ENCODE measurements around the gene MATN3.

DNA sequence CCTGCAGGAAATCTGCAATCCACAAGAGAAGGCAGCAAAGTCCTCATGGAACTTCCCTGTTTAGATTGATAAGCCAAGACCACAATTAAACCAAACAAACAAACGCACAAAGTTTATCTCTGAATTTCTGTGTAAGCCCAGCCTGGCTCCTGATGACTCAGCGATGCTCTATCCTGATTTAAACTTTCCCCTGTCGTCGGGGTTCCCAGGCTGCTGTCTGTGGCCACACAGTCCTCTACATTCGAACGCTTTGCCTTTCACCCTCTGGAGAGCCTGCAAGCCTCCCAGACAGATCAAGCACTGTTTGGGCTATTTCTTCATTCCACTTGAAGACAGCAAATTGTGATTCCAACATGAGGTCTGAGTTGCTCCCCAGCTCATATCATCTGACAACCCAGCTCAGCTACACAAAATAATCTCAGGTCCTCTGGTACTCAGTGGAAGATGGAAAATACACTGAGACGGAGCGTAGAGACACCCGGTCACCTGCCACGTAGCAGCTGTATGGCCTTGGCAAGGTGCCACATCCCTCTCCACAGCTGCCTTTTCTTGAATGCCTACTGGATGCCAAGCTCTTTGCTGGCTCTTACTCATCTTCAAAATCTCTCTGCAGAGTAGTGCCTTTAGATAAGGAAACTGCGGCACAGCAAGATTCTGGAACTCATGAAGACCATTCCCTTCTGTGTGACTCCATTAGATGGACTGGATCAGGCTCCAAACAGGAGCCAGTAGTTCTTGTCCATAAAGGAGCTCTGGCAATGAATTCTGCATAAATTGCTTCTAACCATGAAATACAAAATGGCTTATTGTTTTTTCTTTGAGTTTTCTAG lies 51.1 kb downstream of the CYRIA start:
- PRO-cap = no peak
- RAMPAGE, long total RNA = no peak

DNA sequence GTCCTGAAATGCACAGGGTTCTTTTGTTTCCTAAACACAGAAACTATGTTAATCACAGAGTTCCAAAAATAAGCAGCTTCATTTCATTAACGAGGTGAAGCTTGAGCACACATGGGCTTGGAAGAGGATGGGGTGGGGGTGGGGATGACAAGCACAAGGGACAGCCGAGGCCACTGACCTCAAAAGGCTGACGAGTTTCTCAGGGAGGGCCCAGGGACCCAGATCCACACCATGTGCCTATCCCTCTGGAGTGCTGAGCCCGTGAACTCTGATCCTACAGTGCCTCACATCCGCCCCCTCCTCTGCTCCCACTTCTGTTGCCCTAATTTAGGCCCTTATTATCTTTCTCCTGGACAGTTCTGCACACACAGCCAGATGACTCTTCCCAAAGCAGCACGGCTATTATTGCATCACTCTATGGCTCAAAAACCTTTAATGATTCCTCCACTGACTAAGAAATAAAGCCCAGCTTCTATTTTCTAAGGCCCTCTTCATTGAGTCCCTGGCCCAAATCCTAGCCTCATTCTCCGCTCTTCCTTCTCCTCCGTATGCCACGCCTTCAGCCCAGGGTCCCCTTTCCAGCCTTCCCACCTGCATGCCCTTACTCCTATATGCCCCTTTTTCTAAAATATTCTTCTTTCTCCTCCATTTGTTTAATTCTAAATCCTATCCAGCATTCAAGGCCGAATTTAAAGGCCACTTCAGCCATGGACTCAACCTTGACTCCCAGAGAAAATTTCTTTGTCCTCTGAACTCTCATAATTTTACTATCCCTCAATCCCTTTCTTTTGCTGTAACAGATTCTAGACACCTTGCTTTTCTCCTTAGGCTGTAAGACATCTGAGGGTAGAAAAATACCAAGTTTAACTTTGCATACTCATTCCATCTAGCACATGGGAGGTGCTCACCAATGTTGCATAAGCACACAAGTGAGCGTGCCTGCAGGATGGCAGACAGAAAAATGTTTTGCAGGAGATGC lies 24.6 kb downstream of the CYRIA start:
- PRO-cap = unidirectional peak, plus-strand start at position 364 of the sequence
- RAMPAGE, long total RNA = no peak

- PRO-cap = no peak
- RAMPAGE, long total RNA = no peak
Measured at GRCh38 chr2:16827953-16828431, 162.4 kb upstream of the CYRIA start.

DNA sequence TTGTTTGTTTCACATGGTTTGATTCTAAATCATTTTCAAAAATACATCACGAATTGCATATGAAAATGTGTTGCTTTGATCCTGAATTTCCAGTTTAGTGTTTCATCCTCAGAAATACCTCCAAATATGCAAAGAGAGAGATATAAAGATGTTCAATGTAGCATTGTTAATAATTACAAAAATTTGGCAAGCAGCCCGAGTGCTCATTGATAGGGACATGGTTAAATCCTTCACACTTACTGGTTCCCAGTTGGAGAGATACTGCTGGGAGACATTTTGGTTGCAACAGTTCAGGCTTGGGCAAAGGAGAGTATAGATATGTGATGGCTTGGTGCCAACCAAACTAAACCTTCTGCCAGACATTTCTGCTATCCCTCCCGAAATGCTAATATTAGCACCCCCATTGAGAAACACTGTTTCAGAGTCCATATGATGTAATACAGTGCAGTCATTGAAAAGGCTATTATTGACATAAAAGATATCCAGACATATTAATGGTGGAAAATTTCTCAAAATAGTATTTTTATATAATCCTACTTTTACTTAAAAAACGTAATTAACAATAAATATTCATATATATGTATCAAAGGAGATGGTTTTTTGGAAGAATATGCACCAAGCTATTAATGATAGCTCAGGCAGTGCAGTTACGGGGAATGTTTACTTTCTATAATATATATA lies 11.5 kb downstream of the GEN1 start:
- PRO-cap = no peak
- RAMPAGE, long total RNA = no peak

GRCh38 chr2:18480023-18480576 lies 80.4 kb downstream of the RDH14 start:
- PRO-cap = no peak
- RAMPAGE, long total RNA = no peak

GRCh38 chr2:18559677-18560551 lies 539 bp downstream of the RDH14 start:
- PRO-cap = unidirectional peak, plus-strand start at chr2:18559786
- RAMPAGE, long total RNA = no peak

DNA sequence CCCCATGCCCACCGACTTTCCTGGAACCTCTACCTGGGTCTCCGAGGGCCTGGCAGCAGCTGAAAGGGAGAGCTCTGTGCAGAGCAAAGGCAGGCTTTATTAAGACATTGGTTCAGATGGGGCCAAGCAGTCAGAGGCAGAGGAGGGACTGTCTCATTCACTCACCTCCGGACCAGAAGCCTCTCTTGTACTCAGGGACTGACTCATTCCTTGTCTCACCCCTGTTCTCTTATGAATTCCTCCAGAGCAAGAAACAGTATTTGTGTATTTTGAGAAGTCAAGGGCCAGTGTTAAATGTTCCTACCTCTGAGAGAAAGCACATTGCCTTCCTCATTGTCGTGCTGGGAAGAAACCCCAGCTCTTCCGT lies 201.9 kb upstream of the NT5C1B start:
- PRO-cap = no peak
- RAMPAGE, long total RNA = start-site peak on the plus strand centred at position 85 of the sequence, 100 bp wide, 7 reads

DNA sequence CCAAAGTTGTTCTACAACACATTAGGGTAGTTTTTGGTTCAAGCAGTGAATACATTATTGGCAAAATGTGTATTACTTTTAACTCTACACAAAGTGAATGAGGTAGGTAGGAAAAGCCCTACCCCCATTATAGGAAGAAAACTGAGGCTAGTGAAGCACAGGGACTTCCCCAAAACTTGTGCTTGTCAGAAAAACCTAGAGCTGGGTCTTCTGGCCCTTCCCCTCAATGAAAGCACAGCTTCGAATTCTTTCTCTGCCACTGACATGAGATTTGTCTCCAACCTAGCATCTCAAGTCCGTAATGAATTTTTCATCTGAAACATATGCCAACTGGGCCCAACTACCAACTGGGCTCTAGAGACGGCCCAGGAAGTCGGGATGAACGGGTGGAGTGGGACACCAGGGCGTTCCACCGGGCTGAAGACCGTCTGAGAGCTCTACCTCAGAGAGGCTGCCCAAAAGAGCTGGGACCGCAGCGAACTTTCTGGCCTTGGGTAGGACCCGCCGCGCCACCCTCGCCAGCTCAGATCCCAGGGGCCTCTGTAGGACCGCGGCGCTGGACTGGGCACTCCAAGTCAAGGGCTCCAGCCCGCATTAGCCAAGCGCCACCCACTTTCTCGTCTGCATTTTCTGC lies 11.1 kb downstream of the OSR1 start:
- PRO-cap = no peak
- RAMPAGE, long total RNA = no peak

- PRO-cap = no peak
- RAMPAGE, long total RNA = no peak
Measured at GRCh38 chr2:19355599-19356014, 2.8 kb downstream of the OSR1 start.

GRCh38 chr2:19362878-19363517 lies 4.6 kb upstream of the OSR1 start:
- PRO-cap = bidirectional peak, plus-strand start at chr2:19363102, minus-strand start at chr2:19363058
- RAMPAGE, long total RNA = no peak

- PRO-cap = unidirectional peak, plus-strand start at chr2:20012806
- RAMPAGE, long total RNA = no peak
Measured at GRCh38 chr2:20012242-20013163, at the start of gene MATN3. Gene MATN3, minus strand, starts transcription at chr2:20012668.

- PRO-cap = no peak
- RAMPAGE, long total RNA = no peak
Measured at GRCh38 chr2:20156653-20157510, 68.0 kb downstream of the SDC1 start.

- PRO-cap = no peak
- RAMPAGE, long total RNA = start-site peak on the plus strand at chr2:20182775-20182782, 12 reads
Measured at GRCh38 chr2:20182362-20183054, 42.4 kb downstream of the SDC1 start.

GRCh38 chr2:20201800-20201990 lies 23.2 kb downstream of the SDC1 start:
- PRO-cap = no peak
- RAMPAGE, long total RNA = no peak

GRCh38 chr2:20201991-20203040 lies 22.6 kb downstream of the SDC1 start:
- PRO-cap = no peak
- RAMPAGE, long total RNA = start-site peak on the minus strand at chr2:20202253-20202427, 218 reads

GRCh38 chr2:20210190-20211295 lies 14.4 kb downstream of the SDC1 start:
- PRO-cap = no peak
- RAMPAGE, long total RNA = no peak

DNA sequence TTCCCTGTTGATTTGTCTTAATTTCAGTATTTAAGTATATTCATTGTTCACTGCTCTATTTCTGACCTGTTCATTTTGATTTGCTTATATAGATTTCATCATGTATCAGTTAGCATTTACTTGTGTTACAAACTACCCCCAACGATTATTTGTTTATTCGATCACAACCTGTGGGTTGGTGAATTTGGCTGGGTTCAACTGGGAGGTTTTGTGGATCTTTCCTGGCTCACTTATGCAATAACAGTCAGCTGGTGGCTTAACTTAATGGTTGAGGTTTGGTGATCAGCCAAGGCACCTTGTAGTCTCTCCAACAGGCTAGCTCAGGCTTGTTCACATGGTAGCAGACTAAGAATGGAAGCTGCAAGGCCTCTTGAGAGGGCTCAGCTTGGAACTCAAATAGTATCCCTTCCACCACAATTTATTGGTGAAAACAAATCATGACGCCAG lies 5.4 kb upstream of the PUM2 start:
- PRO-cap = no peak
- RAMPAGE, long total RNA = no peak

DNA sequence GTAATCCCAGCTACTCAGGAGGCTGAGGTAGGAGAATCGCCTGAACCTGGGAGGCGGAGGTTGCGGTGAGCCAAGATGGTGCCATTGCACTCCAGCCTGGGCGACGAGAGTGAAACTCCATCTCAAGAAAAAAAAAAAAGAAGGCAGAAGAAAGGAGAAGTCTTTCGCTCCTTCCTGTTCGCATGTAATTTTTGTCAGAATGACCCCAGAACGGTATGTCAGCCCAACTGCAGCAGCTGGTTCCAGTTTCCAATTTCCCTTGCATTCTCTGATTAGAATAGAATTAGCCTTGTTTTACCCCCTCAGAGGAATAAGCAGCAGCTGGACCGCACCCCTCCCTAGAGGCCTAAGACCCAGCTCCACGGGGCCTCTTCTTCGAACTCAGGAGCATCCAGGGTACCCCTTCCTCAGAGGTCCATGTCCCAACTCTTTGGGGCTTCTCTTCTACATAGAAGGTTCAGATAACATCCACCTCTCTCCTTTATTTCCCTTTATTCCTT lies 7.0 kb upstream of the PUM2 start:
- PRO-cap = no peak
- RAMPAGE, long total RNA = no peak

DNA sequence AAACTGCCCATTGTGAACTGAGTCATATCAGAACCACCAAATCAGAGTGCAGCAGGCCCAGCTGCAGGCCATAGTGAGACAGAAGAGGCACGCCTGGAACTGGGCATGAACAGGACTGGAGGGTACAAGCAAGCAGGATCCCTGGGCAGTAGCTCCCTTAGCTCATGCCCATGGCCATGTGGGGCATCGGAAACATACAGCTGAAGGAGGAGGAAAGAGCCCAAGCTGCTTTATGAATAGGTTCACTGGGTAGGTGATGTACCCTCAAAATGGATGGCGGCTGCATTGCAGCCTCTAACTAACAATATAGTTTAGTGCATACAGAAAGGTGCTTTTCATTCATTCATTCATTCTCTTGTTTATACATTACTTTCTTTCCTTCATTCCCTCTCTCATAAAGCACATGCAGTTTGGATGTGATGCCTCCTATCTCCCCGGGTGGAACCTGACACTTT lies 18.6 kb upstream of the RHOB start:
- PRO-cap = no peak
- RAMPAGE, long total RNA = no peak

DNA sequence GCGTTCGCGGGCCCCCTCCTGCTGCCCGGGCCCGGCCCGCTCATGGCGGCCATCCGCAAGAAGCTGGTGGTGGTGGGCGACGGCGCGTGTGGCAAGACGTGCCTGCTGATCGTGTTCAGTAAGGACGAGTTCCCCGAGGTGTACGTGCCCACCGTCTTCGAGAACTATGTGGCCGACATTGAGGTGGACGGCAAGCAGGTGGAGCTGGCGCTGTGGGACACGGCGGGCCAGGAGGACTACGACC lies 472 bp downstream of the RHOB start:
- PRO-cap = no peak
- RAMPAGE, long total RNA = no peak